Mesenchymal stem cell of adipose (primary cell): Measurements from ENCODE around the gene GPAT2.

DNA sequence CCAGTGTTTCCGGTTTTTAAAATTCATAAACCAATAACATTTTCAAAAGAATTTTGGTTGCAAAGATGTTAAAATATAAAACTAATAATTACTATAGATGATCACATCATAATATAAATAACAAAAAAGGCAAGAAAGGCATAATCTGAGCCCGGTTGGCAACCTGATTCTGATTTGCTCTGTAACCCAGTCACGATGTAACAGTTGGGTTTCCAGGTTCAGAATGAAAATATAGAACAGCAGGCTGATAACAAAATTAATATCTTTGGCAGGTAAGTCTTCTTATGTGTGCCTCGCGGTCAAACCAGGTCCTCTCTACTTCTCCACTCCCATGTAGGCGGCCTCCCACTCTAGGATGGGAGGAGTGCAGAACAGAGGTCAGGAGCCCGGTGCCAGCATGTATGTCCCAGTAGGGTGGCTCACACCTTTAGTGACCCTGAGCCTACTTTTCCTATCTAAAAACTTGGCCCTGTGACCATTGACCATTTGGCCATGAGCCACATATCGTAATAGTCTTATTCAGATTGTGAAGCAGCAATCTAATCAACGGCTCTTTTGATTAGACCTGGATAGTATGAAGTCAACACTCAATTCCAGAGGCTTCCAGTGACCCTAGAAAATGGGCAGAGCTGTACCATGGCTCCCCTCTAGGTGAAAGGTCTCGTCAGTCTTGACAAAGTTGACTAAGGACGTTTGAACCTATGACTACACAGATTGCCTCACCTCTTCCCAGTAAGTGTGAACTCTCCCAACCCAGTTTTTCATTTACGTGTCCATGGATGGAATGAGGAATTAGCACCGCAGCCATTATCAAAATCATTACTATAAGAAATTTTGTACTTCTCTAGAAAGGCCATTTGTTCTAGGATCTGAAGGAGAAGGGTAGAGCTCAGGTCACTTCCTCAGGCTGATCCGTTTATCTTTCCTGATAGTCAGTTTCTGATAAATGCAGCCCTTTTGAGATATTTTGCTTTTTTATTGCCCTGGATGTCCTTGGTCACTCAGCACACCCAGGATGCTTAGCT is 17.1 kb upstream of the FABP1 start:
- CAGE, long polyA plus RNA = no peak

DNA sequence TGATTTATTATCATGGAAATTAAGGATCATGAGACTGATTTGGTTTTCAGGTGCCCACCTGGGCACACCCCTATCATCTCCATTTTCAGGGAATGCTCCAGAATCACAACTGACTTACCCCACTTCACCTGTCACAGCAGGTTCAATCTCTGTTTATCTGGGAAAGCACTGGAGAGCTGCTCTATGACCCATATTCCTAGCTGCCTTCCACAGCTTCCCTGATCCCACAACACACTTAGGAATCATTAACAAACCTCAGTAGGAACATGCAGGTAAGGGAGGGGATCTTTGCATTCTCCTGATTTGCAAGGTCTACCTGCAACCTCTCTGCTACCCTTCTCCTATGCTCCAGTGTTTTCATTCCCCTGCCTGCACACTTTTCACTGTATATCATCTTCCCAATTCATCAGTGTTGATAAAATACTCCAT is 18.7 kb upstream of the FABP1 start:
- CAGE, long polyA plus RNA = no peak

GRCh38 chr2:88178438-88178975 is 8.4 kb downstream of the THNSL2 start:
- CAGE, long polyA plus RNA = no peak

DNA sequence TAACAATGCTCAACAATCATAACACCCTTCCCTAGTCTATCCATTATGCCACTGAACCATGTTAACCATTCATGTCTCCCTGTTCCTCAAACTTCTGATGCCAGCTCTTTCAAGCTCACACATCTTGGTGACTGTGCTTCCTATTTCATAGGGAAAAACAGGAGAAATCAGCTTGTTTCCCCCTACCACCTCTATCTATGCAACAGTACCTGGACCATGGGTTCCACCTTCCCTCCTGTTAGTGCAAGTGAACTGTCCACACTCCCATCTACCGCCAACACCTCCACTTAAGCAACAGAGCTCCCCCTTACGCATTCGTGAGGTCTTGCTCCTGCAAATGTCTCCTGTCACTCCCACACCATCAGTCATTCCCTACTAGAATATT is 12.3 kb downstream of the EIF2AK3 start:
- CAGE, long polyA plus RNA = no peak

DNA sequence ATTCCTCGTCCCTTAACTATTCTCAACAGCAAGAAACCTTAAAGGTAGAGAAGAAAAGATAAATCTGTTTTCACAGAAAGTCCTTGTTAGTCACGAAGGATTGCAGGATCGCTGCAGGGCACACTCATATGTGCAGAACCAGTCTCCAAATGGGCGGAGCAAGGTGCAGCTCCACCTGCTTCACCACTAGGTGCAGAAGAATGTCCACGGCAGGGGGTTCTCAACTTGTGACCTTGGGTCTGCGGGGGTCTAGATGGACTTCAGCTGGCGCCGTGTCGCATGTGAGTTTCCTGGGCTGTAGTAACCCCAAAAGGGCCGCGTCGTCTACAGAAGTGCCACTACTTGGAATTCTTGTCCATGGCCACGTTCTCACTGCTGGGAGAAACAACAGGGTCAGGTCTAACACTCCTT is 524 bp upstream of the RPIA start:
- CAGE, long polyA plus RNA = no peak

DNA sequence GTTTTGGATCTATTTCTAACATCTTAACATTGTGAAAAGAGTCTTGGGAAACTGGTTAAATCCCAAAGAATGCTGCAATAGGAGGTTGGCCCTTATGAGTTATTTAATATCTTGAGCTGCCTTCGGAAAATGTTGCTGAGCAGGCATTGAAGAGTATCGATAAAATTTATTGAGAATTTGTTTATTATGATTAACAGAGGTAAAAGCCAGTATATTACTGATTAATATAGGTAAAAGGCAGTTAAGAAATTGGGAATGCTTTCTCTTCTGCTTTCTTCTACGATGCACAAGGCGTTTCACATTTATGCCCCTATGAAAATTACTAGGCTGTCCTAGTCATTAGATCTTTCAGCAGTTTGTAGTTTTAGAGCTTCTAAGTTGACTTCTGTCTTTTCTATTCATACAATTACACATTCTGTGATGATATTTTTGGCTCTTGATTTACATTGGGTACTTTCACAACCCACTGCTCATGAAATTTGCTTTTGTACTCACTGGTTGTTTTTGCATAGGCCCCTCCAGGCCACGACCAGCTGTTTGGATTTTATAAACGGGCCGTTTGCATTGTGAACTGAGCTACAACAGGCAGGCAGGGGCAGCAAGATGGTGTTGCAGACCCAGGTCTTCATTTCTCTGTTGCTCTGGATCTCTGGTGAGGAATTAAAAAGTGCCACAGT is 193.6 kb downstream of the RPIA start:
- CAGE, long polyA plus RNA = no peak

GRCh38 chr2:88947583-88948195 is 256.2 kb downstream of the RPIA start:
- CAGE, long polyA plus RNA = no peak

- CAGE, long polyA plus RNA = no peak
Measured at GRCh38 chr2:91659615-91660429, 2927.3 kb upstream of the AQP7B start.

DNA sequence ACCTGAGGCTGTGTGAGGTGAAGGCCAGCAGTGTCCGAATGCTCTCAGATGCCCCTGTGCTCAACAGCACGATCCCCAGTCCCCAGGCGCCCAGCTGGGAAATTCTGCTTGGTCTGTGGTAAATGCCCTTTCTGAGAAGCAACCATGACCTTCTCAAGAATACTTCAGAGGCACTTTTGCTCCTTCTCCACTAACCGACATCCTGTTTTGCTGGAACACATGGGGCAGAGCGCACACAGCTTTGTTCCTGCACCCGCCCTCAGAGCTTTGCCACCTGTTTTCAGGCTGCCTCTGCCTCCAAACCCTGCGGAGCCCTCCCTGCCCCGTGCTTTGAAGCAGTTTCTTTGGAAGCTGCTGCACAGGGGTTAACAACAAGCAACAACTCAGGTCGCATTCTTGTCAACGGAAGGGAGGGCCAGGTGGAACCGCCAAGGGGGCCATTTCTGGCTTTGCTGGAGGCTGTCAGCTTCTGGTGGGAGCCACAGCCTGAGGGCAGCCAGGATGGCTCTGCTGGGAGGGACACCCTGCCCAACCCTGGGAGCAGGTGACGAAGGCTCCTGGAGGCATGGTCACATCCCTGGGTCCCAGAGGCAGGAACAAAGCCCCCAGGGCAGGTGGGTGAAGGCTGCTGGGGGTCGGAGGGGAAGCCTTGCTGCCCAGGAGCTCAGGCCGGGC is 46.9 kb downstream of the MRPS5 start:
- CAGE, long polyA plus RNA = no peak

DNA sequence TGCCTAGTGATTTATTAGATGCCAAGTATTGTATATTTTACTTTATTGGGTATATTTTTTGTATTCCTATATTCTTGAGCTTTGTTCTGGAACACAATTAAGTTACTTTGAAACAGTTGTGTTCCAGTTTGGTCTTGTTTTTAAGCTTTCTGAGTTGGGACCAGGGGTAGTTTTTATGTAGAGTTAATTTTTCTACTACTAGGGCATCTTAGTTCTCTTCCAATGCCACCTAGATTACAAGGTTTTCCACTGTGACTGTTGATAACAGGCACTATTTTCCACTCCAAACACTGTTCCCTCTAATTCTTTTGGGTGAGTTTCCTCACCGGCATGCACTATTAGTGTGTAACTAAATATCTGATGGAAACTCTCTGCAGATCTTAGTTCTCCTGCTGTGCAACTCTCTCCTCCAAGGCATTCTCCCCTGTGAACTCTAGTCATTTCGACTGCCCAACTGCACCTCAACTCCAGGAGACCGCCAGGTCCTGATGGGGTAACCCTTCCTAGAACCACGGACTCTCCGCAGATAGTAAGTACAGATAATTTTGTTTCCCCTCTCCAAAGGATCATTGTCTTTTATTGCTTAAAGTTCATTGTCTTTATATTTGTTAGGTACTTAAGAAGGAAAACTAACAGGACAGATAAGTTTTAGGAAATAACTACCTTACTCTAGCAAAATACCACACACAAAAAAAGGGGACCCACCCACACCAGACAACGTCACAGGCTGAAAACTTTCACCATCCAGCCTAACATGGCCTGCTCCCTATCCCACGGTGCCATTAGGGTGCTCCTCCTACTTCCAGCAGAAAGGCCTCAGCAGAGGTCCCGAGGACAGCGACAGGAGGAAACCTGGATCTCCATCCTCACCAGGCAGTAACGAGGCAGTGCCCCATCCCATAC is 36.5 kb downstream of the MRPS5 start:
- CAGE, long polyA plus RNA = no peak

GRCh38 chr2:95391780-95392214 is 10.7 kb upstream of the FAHD2A start:
- CAGE, long polyA plus RNA = no peak

DNA sequence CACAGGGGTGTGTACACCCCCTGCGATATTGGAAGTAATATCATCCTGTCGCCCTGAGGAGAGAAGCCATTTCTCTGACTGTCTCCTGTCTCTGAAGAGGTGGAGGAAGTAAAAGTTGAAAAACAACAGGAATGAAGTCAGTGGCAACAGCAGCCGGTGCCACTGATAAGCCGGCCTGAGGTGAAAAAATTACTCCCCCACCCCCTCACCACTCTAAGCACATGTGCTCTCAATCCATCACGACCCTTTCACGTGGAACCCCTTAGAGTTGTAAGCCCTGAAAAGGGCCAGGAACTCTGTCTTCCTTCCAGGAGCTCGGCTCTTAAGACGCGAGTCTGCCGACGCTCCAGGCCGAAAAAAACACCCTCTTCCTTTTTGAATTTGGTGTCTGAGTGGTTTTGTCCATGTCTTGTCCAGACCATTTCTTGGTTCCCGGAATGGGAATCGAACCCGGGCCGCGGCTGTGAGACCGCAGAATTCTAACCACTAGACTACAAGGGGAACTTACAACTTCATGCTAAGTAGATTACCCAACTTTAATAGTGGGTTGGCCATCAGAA is 40.7 kb upstream of the TRIM43 start:
- CAGE, long polyA plus RNA = no peak

GRCh38 chr2:95641533-95642137 is 49.8 kb downstream of the TRIM43 start:
- CAGE, long polyA plus RNA = no peak

DNA sequence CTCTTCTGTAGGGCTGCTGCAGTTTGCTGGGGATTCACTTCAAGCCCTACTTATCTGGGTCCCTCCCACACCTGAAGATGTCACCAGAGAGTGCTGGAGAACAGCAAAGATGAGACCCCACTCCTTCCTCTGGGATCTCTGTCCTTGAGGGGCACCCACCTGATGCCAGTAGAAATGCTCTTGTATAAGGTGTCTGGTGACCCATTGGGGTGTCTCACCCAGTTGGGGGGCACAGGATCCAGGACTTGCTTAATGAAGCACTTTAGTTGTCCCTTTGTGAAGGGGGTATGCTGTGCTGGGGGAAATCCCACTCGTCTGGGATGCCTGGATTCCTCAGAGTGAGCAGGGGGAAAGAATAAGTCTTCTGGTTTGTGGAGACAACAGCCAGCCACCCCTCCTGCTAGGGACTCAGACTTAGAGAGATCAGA is 165.9 kb downstream of the ANKRD36C start:
- CAGE, long polyA plus RNA = no peak

DNA sequence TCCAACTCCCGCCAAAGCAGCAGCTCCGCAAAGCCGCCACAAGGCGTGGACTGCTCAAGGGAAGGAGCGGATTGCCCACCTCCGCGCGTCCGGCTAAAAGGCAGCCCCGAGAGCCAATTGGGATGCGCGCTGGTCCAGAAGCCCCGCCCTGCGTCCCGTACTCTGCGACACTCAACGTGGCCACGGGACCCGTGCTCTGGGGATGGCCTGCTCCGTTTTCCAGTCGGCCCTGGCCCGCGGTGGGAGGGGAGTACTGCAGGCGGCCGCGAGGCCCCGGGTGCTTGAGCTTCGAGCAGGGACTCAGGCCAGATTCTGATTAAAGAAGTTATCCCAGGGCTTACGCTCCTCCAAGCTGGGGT is at the start of gene GPAT2:
GPAT2 (minus strand) TSS at position 52 of the 359 bp plus-strand sequence.
- CAGE, long polyA plus RNA = no peak

DNA sequence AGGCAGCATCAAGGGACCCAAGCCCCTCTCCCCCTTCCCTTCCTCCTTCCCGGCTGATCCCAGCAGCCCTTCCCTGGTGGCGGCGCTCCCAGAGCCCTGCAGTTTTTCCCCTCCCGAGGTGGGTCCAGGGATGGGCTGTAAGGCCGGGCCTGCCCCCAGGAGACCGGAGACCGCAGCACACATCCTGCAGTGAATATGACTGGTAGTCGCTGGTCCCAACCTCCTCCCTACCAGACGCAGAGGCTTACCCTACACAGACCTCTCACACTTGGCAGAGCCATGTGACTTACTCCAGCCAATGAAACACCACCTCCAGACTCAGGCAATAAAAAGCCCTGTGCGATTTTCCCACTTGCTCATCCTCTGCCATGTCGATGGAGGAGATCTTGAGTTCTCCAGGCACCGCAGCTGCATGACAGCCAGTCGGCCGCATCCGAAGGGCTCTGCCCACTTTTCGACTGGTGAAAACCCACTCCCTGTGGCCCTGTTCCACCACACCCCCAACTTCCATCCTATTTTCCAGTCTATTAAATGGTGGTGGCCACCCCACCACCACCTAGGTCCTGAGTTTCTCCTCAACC is 19.5 kb upstream of the DUSP2 start:
- CAGE, long polyA plus RNA = no peak

DNA sequence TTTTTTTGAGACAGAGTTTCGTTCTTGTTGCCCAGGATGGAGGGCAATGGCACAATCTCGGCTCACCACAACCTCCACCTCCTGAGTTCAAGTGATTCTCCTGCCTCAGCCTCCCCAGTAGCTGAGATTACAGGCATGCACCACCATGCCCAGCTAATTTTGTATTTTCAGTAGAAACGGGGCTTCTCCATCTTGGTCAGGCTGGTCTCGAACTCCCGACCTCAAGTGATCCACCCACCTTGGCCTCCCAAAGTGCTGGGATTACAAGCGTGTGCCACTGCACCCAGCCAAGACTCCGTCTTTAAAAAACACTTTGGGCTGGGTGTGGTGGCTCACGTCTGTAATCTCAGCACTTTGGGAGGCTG is 20.4 kb downstream of the STARD7 start:
- CAGE, long polyA plus RNA = no peak

- CAGE, long polyA plus RNA = no peak
Measured at GRCh38 chr2:96191985-96192552, 16.6 kb downstream of the STARD7 start.

- CAGE, long polyA plus RNA = no peak
Measured at GRCh38 chr2:96246442-96247477, 19.0 kb downstream of the TMEM127 start.

DNA sequence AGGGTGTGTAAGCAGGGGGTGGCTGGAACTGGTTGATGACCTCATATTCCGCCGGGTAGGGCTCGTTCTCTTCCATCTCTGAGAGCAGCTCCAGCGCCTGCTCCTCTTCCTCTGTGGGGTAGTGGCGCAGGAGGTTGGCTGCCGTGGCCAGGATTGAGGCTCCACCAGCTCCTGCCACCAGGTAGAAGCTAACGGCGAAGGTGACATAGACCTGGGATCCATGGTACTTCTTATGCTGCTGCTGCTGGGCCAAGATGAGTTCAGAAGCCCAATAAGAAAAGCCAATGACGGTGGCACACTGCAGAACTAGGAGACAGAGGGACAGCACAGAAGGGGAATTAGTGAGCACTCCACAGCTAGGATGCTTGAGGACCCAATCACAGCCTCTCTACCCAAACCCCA is 12.0 kb downstream of the TMEM127 start:
- CAGE, long polyA plus RNA = no peak